HT-29 (cell line): ENCODE measurements around a stretch of chr9.

DNA sequence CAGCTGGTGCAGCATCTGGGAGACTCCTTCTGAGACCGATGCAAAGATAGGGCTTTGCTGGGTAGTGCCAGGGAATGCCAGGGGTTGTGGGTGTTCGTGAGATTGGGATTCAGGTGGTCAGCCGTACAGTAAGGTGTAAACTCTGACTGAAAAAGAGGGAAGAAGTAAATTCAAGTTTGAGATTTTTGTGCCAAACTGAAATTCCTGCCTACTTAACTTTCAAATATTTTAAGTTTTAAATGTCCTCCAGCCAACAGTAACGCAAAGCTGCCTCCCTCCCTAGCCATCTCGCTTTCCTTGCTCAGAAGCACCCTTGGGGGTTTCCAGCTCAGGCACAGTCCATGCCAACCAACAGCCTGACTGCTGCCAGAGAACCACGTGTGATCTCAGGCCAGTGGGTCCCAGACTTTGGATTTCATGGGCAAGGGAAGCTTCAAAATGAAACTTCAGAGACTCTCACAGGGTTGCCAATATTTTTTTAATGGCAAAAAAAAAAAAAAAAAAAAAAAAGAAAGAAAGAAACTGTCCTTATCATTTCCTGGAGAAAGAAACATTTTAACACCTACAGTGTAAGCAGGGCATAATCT lies 18.8 kb upstream of the ANGPTL2 start:
- RAMPAGE, long total RNA = no peak

DNA sequence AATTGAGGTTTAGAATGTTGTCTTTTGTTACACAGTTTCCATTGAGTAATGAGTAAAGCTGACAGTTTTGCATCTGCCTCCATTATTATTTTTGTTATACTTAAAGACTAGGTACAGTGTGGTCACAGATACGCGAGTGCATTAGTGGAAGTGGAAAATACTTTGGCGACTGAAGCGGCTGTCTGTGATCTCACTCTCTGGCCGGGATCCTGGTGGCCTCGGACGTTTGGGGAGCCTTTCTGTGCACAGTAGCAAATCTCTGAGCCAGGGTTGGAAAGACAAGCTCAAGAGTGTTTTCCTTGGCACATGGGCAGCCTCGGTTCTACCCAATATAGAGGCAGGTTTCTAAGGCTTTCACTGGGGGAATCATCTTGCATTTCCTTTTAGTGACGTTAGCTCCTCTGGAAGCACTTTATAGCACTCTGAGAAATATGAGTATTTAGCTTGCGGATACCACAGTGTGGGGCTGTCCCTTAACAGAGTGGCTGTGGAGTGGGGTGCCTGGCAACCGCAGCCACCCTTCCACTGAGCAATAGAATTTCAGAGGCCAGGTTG lies 32.3 kb upstream of the ANGPTL2 start:
- RAMPAGE, long total RNA = no peak

- RAMPAGE, long total RNA = no peak
Measured at GRCh38 chr9:127199125-127199916, 65.3 kb upstream of the GARNL3 start.

GRCh38 chr9:127245740-127245981 lies 18.9 kb upstream of the GARNL3 start:
- RAMPAGE, long total RNA = no peak

DNA sequence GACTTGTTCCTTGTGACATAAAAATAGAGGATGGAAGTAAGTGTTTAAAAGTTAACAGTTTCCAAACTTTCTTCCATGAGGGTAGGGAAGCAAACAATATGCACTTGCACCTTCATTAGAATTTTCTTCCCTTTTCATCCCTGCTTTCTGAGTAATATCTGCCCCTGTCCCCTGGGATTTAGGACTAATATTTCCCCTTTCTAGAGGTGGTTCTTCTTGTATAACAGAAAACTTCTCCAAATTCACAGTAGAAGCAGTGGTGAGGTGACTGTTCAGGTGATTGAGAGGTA lies 60.0 kb upstream of the SLC2A8 start:
- RAMPAGE, long total RNA = no peak

DNA sequence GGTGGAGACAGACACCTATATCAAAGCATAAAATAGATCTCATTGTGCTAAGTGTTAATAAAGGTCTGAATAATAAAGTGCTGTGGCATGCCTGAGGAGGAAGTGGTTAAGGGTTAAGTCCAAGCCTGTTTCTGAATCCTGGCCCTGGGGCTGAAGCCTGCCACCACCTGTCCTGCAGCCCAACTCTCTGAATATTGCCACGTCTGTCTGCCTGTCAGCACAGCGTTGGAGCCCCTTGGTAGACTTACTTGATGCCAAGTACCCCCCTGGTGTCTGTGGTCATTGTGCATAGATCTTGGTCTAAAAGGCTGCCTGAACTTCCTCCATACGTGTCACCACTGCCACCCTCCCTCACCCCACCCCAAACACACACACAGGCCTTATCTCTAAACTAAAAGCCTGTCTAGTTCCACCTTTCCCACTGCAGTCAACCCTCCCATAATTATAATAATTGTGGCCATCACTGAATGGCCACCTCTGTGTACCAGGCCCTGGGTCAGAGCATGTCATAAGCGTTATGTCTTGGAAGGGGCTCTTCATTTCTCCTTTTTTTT lies 35.4 kb upstream of the SLC2A8 start:
- RAMPAGE, long total RNA = no peak

DNA sequence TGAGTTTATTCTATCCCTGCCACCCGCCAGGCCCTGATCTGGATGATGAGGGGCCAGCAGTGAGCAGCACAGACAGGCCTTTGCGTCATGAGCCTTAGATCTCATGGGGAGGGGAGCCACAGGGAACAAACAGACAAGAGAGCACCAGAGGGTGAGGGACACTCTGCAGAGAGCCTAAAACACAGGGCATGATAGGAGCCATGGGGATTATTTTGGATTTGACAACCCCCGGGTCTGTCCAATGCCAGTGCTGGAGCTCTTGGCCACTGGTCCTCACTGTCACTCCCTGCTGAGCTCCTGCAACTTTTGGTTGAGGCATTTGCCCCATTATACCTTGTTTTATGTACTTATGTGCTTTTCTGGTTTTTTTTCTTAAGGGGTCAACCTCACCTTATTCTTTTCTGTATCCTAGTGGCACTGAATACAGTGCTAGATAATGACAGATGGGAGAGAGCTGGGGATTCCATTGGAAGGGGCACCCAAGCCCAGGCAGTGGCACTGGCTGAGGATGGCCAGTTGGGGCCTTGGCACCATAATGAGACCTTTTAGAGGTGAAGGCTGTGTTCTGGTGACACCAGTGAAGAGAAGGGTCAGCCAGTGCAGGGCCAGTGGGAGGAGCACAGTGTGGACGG lies 33.9 kb upstream of the SLC2A8 start:
- RAMPAGE, long total RNA = no peak

DNA sequence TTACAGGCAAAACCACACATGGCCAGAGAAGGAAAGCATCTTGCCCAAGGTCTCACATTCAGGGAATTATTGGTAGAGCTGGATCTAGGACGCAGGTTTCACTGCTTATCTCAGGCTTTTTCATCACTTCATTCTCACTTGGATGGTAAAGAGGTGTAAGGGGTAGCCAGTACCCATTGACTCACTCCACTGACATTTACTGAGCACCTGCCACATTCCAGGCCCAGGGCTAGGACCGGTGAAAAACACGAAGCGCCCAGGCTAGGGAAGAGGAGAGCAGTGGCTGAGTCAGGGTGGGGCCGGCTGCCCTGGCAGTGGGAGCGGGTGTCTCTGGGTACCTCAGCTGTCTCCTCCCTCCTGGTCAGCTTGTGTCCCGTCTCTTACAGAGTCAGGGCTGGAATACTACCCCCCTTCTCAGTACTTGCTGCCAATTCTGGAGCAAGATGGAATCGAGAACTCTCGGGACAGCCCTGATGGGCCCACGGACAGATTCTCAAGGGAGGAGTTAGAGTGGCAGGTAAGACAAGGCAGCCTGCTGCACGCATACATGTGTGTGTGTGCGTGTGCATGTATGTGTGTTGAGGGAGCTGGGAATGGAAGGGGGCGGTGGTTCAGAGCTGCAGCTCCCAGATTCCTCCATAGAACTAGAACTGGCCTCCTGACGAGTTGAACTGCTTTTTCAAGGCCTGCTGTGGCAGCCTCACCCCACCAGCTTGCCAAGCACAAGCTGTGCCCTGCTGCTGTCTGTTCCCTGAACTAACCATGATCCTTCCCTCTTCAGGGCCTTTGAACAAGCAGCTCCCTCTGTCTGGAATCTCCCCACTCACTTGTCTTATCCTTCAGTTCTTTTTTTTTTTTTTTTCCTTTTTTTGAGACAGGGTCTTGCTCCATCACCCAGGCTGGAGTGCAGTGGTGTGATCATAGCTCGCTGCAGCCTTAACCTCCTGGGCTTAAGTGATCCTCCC lies 22.4 kb downstream of the LRSAM1 start:
- RAMPAGE, long total RNA = no peak

DNA sequence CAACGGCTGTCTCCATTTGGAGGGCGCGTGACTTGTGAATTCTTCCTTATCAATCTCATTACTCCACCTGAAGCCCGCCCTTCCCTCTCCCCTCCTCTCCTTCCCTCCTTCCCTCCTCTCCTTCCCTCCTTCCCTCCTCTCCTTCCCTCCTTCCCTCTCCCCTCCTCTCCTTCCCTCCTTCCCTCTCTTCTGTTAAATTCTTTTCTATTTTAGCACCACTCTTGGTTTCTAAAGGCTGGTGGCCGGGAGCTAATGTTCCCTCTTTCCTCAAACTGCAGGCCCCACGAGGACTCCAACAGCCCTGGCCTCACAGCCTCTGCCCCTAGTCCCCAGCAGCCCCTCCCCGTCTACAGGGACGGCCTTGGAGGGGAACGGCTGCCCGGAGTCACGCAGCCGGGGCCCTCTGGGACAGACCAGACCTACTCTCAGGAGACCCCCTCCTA lies 58.4 kb downstream of the LRSAM1 start:
- RAMPAGE, long total RNA = no peak

DNA sequence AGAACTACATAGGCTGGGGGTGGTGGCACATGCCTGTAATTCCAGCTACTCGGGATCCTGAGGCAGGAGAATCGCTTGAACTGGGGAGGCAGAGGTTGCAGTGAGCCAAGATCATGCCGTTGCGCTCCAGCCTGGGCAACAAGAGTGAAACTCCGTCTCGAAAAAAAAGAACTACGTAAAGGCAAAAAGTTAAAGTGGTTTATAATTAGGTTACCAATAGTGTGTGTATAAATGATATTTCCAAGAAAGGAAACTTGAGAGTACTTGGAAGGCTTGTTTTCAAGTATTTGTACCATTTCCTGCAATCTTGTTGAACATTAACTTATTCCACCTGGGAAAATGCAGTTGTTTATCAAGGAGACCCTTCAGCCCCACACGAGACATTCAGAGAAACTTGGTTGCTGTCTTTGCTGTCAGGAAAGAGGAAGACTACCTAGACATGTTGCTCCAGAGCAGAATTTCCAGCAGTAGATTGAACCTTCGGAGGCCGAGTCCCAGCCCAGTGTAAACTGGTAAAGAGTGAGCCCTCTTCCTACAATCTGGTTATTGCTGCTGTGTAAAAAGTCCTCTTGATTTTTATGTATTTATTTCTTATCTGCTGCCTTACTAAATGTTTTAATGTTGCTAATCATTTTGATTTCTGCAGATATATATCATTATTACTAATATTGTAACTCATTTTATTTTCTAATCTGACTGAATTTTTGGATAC lies 30.1 kb downstream of the STXBP1 start:
- RAMPAGE, long total RNA = no peak

DNA sequence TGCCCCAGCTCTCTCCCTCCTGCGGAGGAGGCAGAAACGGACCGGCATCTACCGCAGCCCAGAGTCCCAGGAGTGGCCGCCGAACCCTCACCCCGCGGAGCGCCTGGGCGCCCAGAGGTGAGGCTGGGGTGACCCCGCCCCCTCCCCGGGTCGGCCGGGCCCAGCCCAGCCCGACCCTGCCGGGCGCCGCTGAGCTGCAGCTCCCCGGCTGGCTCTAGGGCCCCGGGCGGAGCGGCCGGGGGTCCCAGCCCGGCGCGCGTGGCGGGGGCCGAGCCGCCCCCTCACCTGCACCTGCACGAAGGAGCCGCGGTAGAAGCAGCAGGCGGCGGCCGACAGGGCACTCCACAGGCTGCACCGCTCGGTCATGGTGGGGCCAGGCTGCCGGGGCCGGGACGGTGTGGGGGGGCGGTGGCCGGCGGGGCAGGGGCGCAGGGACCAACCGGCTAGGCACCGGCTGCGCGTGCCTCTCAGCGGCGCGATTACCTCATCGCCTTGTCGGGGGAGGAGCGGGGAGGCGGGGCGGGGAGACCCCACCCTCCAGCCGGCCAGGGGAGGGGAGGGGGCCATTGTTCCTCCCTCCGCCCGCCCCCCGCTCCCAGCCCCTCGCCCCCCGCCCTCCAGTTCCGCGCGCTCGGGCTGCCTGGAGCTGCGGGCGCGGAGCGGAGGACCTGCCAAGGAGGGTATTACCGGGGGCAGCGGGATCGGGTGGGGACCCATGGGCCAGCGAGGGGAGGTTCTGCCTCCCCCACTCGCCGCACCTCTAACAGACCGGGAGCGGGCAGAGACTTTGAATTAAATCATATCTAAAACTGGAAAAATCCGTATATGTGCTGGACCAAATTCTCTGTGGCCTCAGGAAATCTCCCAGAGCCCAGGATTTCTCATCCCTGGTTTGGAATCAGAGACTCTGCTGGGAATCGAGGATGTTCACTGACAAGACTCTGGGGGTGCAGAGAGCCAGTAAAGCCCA lies 20.0 kb upstream of the TOR2A start:
- RAMPAGE, long total RNA = no peak

DNA sequence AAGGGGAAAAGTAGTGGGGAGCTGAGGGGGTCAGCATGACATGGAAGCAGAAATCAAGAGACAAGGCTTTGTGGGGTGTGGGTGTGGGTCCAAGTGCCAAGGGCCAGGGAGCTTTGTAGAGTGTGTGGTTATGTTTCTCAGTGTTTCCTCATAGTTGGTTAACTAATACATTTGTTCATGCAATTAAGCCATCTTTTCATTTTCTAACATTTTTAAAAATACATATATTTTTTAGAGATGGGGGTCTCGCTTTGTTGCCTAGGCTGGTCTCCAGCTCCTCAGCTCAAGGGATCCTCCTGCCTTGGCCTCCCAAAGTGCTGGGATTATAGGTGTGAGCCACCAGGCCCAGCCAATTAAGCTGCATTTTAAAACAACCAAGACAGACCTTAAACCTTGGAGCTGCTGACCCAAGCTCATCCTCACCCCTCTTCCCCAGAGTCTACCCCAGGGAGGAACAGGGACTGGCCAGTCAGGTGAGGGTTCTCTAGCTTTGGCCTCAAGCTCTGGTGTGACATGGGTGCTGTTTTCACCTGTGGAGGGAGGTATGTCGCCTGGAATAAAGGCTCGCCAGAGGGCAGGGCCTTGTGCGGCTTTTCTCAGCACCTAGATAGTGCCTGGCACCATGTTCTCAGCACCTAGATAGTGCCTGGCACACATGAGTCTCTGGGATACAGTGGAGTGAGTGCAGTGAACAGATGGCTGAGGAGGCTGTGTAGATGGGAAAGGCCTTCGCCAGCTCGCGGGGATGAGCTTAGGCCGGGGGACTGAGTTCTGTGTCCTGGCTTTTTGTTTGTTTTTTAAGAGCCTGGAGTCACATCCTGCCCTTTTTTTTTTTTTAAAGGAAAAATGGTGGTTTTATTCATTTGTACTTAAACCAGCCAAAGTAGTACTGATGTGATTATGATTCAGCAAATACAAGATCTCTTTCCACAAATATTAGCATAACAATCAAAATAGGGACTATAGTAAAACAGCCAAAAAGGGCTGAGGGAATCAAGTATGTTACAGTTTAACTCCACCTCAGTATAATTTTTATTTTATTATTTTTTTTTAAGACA lies 7.4 kb downstream of the CDK9 start:
- RAMPAGE, long total RNA = no peak

DNA sequence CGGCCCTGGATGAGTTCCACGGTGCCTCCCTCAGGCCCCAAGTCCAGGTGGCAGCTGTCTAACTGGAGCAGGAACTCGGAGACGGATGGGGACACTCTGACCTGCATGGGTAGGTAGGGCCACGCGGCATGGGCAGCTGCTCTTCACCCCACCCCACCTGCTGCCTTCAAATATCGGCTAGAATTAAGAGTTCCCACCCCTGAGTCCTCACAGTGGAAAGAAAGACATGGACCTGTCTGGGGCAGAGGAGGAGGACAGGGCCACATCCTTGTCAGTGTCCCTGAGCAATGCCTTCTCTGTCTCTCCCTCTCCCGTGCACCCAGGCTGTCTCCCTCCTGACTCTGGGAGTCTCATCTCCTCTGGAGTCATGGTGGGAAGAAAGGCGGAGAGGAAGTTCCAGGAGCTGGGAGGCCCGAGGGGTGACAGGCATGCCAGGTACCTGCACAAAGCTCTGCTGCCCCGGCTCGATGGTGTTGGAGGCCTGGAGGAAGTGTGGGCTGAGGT lies 15.6 kb downstream of the FPGS start:
- RAMPAGE, long total RNA = no peak

DNA sequence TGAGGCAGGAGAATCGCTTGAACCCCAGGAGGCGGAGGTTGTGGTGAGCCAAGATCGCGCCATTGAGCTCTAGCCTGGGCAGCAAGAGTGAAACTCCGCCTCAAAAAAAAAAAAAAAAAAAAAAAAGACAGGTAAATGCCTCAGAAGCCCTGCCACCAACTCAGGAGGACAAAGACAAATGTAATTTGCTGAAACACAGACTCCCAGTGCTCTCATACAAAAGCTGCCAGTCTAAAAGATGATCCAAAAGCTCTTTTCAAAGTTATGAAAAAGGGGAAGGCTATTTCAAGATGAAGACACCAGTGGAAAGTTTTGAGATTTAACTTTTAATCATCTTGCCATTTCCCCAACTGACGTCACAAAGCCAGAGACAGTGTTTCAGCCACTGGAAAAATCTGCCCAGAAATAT lies 21.0 kb downstream of the ENG start:
- RAMPAGE, long total RNA = no peak

DNA sequence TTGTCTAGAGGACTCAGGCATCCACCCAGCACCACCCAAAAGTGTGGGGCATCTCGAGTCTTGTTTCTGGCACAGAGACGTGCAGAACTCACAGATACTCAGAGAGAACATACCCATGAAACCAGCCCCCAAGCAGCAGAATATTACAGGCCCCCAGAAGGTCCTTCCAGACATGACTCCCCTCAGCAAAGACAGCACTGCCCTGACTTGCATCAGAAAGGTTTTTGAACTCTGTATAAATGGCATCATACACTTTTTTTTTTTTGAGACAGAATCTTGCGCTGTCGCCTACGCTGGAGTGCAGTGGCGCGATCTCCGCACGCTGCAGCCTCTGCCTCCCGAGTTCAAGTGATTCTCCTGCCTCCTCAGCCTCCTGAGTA lies 10.9 kb downstream of the EEIG1 start:
- RAMPAGE, long total RNA = no peak

GRCh38 chr9:127970843-127972202 lies 9.5 kb downstream of the EEIG1 start:
- RAMPAGE, long total RNA = no peak

GRCh38 chr9:127976982-127977449 lies 3.8 kb downstream of the EEIG1 start:
- RAMPAGE, long total RNA = no peak

- RAMPAGE, long total RNA = no peak
Measured at GRCh38 chr9:127979867-127980897, 607 bp downstream of the EEIG1 start.

- RAMPAGE, long total RNA = no peak
Measured at GRCh38 chr9:127987046-127987726, 6.4 kb upstream of the EEIG1 start.

DNA sequence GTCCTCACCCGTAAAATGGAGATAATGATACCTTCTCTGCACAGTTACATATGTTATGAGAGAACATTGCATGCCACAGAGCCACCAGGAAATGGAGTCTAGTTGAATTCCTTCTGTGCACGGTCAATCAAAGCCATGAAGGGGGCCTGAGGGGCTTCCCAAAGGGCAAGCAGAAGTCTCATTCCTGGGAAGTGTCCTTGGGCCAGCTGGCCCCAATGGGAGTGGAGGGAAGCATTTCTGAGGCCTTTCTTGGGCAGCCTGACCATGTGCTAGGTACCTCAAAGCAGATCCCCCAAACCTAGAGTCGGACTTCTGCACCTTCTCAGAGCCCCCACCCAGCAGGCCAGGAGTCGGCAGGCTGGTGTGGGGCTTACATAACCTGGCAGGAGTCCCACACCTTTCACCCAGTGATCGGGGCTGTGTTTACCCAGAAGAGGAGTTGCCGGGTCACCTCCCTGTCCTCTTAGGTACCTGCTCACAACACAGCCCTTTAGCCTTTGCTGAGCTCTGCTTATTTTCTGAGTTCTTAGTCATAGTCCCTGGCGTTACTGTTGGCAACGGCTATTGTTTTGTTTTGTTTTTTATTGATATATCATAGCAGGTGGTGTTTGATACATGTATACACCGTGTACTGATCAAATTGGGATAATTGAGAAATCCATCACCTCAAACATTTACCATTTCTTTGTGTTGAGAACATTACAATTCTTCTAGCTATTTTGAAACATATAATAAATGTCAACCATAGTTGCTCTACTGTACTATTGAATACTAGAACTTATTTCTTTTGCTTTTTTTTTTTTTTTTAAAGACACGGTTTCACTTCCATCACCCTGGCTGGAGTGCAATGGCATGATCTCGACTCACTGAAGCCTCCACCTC lies 10.2 kb upstream of the EEIG1 start:
- RAMPAGE, long total RNA = no peak